Bronchus fibroblast of lung (primary cell): ENCODE data around the gene NRG4.

DNA sequence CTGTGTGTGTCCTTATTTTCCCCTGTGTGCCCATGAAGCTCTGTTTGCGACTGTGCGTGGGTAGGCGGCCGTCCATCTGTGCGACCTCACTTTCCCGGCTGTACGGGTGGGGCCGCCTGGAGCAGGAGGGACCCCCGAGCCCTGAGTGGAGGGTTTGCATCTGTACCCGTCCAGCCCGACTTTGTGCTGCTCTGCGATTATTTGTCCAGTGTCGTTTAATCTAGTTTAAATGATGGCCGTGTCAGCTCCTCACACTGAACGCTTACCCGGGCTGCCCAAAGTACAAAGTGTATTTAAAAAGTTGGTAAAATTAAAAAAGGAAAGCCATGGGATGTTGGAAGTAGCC, 306 bp downstream of the PPCDC start:
- RAMPAGE, long total RNA: no peak

DNA sequence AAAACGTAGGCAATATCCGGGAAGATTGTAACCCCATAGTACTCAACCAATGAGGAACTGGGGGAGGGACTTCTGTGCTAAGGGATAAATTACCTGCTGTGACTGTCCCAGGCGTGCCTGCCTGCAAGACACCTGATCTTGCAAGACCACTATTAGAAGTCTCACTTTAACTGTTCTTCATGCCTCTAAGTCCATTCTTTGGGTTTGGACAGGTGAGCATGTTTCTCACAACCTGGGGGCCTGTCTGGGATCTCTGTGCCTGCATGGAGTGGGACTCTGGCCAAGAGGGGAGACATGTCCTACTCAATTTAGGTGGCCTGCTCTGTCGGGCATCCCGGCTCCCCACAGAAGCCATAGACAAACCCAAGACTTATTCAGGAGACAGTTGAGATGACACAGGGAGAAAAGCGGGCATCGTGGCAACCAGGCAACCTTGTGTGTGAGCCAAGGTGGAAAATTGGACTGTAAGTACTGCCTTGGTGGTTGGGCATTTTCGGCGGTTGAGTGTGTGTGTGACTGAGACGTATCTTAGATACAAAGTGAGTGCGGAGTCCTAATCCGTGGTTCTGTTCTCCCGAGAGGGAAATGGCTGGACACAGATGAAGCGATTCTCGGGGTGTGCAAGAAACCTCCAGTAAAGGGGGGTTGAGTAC, 40.5 kb downstream of the PPCDC start:
- RAMPAGE, long total RNA: no peak

- RAMPAGE, long total RNA: no peak
These were observed 71.7 kb downstream of the PPCDC start for GRCh38 chr15:75094958-75095690.

- RAMPAGE, long total RNA: no peak
These were observed 51.6 kb upstream of the C15orf39 start for GRCh38 chr15:75149933-75150586.

DNA sequence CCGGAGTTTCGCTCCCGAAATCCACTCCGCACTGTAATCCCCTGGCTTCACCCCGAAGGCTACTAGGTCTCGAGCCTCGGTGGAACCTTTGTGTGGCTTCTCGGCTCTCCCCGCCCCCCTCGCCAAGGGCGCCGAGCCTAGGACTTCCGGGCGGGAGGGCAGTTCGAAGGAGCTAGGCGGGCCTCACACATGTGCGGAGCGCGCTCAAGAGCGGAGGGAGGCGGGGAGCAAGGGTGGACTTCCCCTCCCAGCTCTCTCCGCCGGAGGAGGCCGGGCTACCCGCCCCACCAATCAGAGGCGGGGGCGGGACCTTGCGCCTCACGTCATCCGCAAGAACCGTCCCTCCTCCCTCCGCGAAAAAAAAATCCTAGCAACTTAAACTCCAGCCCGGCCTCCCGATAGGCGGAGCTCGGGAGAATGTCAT, 2.3 kb upstream of the SIN3A start:
- RAMPAGE, long total RNA: no peak

- RAMPAGE, long total RNA: no peak
These were observed 3.8 kb upstream of the SIN3A start for GRCh38 chr15:75455226-75455693.

- RAMPAGE, long total RNA: no peak
These were observed 46.7 kb downstream of the PTPN9 start for GRCh38 chr15:75532269-75532866.

GRCh38 chr15:75640331-75640901, 392 bp upstream of the IMP3 start:
- RAMPAGE, long total RNA: no peak

GRCh38 chr15:75648721-75649216, 1.1 kb downstream of the SNX33 start:
- RAMPAGE, long total RNA: no peak

DNA sequence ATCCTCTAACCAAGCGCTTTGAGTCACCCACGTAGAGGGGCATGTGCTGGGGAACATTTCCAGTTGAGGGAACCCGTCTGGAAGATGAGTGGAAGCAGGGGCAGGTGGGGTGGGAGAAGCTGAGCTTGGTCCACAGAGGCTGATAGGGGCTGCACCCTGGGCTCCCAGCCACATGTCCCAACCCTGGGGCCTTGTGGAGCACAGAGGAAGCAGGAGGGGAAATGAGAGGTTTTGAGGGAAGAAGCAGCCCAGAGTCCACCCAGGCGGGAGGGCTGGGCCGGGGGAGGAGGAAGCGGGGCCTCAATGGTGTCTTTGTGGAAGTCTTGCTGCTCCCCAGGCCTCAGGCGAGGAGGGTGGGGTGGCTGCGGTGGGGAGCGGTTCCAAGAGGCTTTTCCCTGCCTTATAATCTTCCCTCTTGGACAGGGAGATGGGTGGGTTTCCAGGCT, 13.2 kb downstream of the CSPG4 start:
- RAMPAGE, long total RNA: no peak

DNA sequence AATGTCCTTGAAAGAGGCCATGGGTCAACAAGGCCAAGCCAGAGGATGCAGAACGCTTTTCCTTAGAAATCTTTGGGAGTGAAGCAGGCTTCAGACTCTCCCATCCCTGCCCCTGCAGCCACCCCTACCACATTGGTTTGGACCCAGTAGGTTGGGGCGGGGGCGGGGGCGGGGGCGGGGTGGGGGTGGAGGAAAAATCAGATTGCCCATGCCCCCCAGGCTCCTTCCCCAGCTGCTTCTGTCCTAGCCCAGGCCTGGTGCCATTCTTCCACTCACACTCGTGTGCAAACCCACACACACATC, 13.6 kb downstream of the ODF3L1 start:
- RAMPAGE, long total RNA: no peak

DNA sequence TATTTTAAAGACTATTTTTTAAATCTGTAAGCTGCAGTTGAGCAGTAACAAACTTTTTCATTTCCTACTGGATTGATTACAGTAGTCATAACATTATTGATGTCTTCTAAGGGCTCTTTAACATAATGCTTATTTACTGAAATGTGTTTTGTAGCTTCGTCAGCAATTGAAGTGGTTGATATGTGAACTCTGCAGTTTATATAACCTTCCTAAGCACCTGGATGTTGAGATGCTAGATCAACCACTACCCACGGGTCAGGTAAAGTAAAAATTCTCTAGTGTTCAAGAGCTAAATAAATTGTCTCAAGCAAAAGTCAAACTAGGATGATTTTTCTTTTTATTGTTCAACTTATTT, 16.5 kb downstream of the UBE2Q2 start:
- RAMPAGE, long total RNA: no peak

DNA sequence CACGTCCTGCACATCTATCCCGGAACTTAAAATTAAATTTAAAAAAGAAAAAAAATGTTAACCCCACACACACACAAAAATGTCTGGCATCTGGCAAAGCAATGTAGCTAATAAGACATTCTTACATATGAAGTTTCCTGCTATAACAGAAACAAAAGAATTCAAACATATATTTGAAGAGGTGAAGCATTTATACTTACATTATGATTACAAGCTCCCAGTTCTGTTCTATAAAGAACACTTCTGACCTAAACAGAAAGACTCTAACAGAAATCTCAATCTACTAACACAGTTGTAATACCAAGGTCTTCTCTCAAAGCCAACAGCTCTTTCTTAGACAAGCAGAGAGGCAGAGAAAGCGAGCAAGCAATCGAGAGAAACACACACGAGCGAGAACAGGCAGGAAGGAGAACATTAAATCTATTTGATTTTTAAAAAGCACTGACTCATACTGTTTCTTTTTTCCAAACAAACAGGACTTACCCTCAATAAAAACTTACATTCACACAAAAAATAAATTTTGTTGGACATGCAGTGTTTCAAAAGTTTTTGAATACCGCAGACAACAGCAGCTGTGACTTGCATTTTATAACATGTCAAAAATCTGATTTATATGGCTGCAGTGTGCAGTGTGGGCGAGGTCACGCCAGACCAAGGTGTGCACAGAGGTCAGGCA, at the start of gene NRG4:
Gene NRG4 (minus strand): TSS at position 606 of the 676 bp plus-strand sequence.
- RAMPAGE, long total RNA: no peak

GRCh38 chr15:76215555-76216180, 95.6 kb downstream of the ETFA start:
- RAMPAGE, long total RNA: no peak

- RAMPAGE, long total RNA: no peak
These were observed 52.0 kb downstream of the ETFA start for GRCh38 chr15:76259122-76259851.

DNA sequence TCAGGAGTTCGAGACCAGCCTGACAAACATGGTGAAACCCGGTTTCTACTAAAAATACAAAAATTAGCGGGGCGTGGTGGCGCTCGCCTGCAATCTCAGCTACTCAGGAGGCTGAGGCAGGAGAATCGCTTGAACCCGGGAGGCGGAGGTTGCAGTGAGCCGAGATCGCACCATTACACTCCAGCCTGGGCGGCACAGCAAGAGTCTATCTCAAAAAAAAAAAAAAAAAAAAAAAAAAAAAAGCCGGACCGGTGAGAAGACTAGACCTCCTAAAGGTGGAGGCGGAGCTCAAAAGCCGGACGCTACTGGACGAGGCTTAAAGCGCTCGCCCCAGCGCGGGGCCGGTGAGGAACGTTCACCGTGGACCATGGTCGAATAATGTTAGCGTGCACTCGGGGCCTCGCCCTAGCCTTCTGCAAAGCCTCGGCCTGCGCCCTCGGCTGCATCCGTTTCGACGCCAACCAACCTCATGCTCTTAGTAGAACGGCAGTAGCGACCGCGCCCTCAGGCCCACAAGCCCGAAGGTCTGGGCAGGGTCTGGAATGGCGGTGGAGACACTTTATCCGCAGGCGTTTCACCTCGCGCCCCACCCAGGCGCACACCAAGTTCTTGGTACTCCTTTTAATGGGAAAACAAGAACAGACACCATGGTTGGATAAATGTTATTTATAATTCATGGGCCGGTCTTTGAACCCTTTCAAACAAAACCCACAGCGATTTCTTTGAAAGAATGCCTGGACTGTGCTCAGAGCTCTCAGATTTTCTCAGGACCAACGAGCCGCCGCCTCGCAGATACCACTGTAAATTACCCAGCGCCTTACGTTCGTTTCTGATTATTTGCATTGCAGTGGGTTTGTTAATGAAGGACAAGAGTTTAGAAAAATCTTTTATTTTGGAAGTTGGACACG, 1.4 kb upstream of the ISL2 start:
- RAMPAGE, long total RNA: no peak

GRCh38 chr15:76607670-76608135, 271.1 kb downstream of the ISL2 start:
- RAMPAGE, long total RNA: no peak

- RAMPAGE, long total RNA: no peak
These were observed 130.3 kb downstream of the SCAPER start for GRCh38 chr15:76774814-76775319.

DNA sequence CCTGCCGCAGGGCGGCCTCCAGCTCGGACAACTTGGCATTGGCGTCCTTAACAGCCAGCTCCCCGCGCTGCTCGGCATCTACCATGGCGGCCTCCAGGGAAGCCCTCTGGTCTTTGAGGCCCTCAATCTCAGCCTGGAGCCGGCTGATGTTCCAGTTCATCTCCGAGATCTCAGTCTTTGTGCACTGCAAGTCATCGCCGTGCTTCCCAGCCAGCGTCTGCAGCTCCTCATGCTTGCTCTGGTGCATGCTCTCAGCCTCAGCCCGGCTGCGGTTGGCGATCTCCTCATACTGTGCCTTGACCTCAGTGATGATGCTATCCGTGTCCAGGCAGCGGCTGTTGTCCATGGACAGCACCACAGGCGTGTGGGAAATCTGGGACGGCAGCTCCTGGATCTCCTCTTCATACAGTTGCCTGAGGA, 15.6 kb upstream of the PSTPIP1 start:
- RAMPAGE, long total RNA: no peak

- RAMPAGE, long total RNA: no peak
These were observed 6.4 kb upstream of the PSTPIP1 start for GRCh38 chr15:76988407-76988997.